ENCODE measurements around a stretch of chr13.

GRCh38 chr13:110424568-110425204, 117.6 kb downstream of the COL4A2 start:
- PRO-cap, result no peak
- RAMPAGE, long total RNA, 4 experiments, result no peak in any of the 4 experiments

GRCh38 chr13:110447003-110447401, 114.5 kb downstream of the RAB20 start:
- PRO-cap, result no peak
- RAMPAGE, long total RNA, 4 experiments, result no peak in any of the 4 experiments

GRCh38 chr13:110470276-110470968, 91.1 kb downstream of the RAB20 start:
- PRO-cap, result no peak
- RAMPAGE, long total RNA, 4 experiments, result no peak in any of the 4 experiments

DNA sequence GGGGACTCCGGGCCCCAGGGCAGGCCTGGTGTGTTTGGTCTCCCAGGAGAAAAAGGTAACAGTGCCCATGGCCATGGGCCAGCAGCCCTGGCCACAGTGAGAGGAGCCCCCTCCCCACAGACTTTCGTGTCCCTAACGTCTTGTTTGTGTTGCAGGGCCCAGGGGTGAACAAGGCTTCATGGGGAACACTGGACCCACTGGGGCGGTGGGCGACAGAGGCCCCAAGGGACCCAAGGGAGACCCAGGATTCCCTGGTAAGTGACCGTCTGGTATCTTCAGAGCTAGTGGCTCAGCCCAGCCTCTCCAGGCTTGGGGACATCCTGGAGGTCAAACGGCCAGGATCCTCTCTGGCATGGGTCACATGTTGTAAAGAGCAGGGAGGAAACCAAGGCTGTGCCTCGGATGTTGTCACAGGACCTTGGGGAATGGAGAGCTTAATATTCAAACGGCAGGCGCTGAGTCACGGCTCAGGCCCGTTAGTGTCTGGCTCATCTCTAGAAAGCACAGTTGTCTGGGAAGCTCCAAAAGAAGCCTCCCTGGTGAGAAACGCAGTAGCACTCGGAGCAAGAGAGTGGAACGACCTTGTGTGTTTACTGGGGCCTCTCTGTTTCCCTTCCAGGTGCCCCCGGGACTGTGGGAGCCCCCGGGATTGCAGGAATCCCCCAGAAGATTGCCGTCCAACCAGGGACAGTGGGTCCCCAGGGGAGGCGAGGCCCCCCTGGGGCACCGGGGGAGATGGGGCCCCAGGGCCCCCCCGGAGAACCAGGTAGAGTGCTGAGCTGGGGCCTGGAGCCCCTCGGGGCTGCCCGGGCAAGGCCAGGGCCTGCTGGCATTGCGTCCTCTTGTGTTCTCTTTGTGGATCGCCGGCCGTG, 58.1 kb downstream of the RAB20 start:
- PRO-cap, result no peak
- RAMPAGE, long total RNA, 4 experiments, result no peak in any of the 4 experiments

- PRO-cap, result no peak
- RAMPAGE, long total RNA, 4 experiments, result no peak in any of the 4 experiments
These were observed 20.4 kb downstream of the RAB20 start for GRCh38 chr13:110540672-110541955.

GRCh38 chr13:110615705-110616569, 592 bp downstream of the NAXD start:
- PRO-cap, result unidirectional peak, minus-strand start at chr13:110616131; unidirectional peak, minus-strand start at chr13:110616346
- RAMPAGE, long total RNA, 4 experiments, result no peak in any of the 4 experiments

DNA sequence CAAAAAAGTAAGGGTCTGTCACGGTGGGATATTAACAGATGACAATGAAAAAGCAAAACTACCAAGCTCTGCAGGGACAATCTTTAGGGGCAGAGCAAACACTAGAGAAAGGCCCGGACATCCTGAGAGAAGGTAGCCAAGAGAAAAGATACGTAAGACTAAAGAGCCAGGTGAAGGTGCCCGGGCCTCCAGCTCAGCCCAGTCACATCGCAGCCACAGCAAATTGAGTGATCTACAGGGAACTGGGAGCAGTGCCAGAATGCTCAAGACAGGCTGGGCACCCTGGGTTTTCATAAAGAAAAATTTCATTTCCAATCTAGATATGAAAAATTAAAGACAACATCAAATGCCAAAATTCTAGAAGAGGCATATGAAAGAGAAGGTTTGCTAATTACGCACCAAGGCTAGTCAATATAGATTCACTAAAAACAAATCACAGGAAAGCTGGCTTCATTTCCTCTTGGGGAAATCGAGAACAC, 6.9 kb downstream of the ANKRD10 start:
- PRO-cap, result no peak
- RAMPAGE, long total RNA, 4 experiments, result no peak in any of the 4 experiments

DNA sequence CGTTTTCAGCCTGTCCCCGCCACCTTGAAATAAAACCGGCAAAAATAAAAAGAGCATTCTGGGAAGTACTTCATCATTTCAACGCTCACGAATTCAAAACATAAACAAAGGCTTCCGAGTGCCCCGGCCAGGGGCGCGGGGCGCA, 342 bp upstream of the ARHGEF7 start:
- PRO-cap, result no peak
- RAMPAGE, long total RNA, 4 experiments, result no peak in any of the 4 experiments

- PRO-cap, result no peak
- RAMPAGE, long total RNA, 4 experiments, result no peak in any of the 4 experiments
These were observed 95.4 kb downstream of the ARHGEF7 start for GRCh38 chr13:111210346-111211075.

DNA sequence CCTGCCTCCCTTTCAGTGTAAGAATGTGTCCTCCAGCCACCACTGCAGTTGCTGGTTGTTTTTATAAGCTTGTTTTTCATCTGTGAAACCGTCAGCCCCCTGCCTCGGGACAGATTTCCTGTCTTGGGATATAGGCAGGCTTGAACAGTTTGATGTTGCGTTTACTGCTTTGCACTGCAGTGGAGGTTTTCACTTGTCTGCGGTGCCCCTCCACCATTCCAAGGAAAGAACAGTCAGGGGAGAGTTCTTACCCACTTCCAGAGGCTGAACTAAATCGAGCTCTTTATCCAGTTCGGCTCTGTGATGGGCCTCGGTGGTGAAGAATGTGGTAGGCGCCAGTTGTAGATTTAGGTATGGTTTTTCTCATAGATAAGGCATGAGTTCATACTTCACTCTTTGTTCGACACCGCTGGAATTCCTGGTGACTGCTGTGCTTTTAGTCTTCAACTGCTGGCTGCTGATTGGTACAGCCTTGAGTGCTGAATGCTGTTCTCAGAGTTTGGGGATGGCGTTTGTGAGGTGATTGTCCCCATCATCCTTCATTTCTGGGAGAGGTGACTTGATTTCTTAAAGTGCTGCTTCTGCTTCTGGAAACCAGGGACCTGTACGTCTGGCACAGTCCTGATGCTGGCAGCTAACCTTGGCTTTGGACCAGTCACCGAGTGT, 97.1 kb downstream of the ARHGEF7 start:
- PRO-cap, result no peak
- RAMPAGE, long total RNA, 4 experiments, result no peak in any of the 4 experiments

DNA sequence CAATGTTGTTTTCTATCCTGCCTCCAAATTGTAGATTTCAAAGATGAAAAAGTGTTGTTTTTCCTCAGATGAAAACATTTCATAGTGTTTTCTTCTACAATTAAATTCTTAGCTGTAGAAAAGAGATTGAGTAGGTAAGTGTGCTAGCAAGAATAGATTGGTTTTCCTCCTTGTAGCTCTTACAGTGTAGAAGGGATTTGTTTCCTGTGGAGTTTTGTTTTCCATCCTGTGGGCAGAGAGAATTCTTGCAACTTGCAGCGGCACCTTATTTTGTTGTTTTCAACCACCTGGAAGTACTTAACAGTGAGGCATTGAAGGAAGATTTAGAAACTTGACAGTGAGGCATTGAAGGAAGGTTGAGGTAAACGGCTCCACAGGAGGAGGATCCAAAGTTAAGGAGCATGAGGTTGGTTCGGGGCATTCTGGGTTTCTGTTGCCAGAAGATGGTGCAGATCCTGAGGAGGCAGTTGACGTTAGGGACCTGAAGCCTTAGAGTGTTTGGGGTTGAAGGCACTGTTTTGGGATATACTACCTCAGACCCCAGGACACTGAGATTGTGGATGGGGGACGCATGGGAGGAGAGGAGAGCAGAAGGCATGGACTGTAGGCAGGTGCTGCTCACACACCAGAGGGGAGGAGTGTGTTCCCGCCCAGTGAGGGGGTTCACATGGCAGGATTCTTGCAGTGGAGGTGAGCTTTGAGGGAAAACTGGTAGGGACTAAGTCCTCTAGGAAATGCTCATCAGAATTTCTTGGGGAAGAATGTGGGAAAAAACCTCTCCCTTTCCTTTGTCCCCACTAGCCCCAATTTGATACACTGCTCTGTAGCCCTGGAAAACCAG, 89.1 kb upstream of the TEX29 start:
- PRO-cap, result no peak
- RAMPAGE, long total RNA, 4 experiments, result no peak in any of the 4 experiments

- PRO-cap, result no peak
- RAMPAGE, long total RNA, 4 experiments, result no peak in any of the 4 experiments
These were observed 79.4 kb upstream of the TEX29 start for GRCh38 chr13:111240931-111241472.

DNA sequence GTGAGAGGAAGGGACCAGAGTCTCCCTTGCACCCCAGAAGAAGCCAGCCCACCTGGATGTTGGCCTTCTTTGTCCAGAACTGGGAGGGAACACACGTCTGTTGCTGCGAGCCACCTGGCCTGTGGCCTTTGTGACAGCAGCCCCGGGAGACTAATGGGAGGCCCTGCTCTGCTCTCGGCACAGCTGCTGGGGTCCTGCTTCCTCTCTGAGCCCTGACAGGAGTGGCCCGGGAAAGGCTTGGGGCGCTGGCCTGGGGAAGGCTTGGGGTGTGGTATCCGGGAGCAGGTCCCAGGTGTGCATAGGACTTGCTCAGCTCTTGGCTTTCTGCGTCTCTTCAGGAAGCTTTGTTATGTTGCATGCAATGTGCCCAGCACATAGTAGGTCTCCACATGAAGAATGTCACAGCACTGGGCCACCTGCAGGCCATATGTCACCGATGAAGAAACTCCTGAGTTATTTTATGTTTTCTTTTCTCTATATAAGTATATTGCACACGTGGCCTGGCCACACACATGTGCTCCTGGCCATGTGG, 162.9 kb downstream of the TEX29 start:
- PRO-cap, result no peak
- RAMPAGE, long total RNA, 4 experiments, result no peak in any of the 4 experiments

DNA sequence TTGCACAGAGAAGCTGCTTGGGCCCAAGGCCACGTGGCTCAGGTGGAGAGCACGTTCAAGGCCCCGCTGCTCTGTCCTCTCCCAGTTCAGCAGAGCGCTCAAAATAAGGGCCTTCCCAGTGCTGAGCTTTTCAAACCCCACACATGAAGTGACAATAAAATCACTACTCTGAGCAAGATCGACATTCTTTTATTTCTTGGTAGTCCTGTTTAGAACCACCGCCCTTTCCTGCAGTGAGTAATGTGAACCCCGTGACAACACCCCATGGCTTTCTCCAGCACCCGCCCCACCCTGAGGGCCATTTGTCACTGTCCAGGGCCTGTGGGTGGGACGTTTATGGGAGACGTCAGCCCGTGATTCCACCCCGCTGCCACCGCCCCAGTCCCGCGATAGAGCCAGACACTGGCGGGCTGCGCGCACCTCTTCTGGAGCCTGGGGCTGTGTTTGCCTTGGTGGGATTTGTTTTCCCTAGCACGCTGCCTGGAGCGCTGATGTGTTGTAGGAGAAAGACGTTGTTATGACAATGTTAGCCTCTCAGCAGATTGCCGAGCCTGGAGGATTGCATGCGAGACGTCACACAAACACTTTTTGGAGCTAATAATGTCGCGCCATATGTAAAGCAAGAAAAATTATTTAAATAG, 263.6 kb downstream of the TEX29 start:
- PRO-cap, result no peak
- RAMPAGE, long total RNA, 4 experiments, result no peak in any of the 4 experiments

GRCh38 chr13:112688383-112688954, 1.4 kb upstream of the ATP11A start:
- PRO-cap, result no peak
- RAMPAGE, long total RNA, 4 experiments, result no peak in any of the 4 experiments

DNA sequence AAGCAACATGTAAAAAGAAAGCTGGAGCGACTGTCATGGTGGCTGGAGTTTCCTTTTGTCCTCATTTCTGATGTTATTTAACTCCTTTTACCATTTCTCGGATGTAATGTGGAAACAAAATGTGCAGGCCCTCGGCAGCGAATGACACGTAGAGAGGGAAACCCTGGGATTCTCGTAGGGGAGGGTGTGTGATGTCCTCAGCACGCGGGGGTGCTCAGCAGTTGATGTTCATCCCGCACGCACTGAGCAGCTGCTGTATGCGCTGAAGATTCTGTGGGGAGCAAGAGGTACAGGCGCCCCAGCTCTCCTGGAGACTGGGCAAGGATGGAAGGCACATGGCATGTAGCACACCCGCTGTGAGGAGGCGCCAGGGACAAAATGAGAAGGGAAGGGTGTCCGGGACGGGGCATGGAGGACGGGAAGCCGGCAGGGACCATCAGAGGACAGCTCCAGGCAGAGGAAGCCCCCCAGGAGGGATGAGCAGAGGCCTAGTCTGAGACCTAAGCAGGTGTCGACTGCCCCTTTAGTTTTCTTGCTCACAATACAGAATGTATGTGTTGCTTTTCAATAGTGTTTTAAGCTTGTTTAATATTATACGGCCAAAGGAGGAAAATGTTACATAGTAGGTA, 15.4 kb downstream of the ATP11A start:
- PRO-cap, result no peak
- RAMPAGE, long total RNA, 4 experiments, result start-site peak on the plus strand in 2 of 4 experiments, centred at positions 182 to 316 of the sequence, 9 to 27 reads per replicate

DNA sequence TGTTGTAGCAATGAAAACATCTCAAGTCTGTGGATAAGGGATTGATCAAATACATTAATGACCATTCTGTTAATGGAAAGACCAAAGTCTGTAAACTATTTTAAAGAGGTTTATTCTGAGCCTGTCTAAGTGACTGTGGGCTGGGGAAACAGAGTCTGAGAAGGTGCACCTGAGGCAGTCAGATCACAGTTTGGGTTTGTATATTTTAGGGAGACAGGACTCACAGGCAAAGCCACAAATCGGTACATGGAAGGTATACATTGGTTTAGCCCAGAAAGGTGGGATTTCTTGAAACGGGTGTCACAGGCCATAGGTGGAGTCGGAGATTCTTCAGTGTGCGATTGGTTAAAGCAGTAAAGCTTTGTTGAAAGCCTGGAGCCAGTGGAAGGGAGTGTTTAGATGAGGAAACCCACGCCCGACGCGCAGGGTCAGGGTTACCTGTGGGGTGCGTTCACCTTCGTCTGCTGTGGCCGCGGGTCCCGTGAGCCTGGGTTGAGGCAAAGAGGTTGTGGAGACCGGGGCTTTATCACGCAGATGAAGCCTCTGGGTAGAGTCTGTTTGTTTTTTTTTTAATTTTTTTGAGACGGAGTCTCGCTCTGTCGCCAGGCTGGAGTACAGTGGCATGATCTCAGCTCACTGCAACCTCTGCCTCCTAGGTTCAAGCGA, 30.3 kb downstream of the ATP11A start:
- PRO-cap, result no peak
- RAMPAGE, long total RNA, 4 experiments, result start-site peak on the plus strand in 1 of 4 experiments, centred at position 72 of the sequence, 14 reads per replicate

DNA sequence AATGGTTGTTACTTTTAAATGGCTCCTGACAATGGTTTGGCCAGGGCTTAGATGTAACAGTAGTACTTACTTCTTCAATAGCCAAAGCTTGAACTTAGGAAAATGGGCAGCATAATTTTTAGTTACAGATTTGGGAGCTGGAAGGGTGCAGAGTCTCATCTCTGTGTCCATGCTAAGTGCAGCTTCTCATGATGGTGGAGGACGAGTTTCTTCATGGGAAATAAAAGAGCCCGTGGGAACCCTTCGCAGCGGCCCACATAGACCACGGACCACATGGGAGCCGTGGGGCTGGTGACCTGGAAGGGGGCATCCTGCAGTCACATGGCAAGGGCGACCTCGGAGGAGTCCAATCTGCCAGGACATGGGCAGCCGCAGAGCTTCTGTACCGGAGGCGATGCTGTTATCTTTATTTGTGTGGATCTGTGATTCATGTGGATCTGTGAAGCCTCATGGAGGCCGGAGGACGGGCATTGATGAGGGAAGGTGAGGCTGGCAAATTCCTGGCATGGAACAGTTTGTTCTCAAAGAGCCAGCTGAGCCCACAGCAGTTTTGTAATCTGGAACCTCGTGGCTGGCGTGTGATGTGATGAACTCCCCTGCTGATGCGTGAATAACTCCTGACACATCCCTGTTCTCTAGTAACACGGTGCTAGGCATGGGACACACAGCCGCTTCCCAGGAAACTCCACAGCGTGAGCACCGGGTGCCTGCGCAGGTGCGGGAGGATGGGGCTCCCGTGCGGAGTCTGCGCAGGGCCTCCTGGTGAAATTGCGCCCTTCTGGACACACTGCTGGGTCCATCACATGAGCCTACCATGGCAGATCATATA, 40.3 kb downstream of the ATP11A start:
- PRO-cap, result no peak
- RAMPAGE, long total RNA, 4 experiments, result no peak in any of the 4 experiments

- PRO-cap, result no peak
- RAMPAGE, long total RNA, 4 experiments, result no peak in any of the 4 experiments
These were observed 44.4 kb downstream of the ATP11A start for GRCh38 chr13:112734030-112734805.

DNA sequence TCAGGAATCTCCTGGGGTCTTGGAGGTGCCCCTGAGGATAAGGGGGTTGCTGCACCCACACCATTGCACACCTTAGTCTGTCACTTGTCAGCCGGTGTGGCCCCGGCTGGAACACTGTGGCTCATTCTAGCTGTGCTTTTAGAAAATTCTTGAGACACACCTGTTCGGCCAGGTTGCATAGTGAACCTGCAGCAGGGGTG, 71.8 kb downstream of the ATP11A start:
- PRO-cap, result no peak
- RAMPAGE, long total RNA, 4 experiments, result no peak in any of the 4 experiments